ENCODE measurements around the gene CCRL2.

DNA sequence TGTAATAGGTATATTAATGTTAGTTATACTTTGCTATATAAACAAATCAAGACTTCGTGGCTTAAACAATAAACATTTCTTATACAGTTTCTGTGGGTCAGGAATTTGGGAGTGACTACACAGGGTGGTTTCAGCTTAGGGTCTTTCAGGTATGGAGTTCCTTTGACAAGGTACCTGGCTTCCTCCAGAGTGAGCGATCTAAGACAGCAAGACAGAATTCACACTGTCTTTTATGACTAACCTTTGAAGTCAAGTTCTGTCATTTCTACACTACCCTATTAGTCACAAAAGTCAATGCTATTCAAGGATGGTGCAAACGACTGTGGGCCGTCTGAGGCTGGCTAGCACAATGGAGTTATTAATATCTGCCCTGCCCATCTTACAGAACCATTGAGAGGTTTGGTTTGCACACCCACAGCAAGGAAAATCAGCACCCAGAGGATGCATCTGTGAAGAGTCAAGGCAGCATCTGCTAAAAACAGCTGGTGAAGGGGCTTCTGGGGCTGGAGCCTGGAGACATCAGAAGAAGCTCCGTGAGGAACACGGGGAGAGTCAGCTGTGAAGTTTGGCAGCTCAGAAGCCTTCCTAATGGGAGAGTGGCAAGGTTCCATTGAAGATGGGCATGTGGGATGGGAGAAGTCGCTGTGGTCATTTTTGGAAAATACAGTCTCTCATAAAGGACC lies 62.9 kb upstream of the XCR1 start:
- RRBS: no CpG with 5 or more reads among the region's 7 CpGs

- RRBS: no CpG with 5 or more reads among the region's 7 CpGs
Observed at GRCh38 chr3:46236020-46236703, 6.1 kb upstream of the CCR3 start.

DNA sequence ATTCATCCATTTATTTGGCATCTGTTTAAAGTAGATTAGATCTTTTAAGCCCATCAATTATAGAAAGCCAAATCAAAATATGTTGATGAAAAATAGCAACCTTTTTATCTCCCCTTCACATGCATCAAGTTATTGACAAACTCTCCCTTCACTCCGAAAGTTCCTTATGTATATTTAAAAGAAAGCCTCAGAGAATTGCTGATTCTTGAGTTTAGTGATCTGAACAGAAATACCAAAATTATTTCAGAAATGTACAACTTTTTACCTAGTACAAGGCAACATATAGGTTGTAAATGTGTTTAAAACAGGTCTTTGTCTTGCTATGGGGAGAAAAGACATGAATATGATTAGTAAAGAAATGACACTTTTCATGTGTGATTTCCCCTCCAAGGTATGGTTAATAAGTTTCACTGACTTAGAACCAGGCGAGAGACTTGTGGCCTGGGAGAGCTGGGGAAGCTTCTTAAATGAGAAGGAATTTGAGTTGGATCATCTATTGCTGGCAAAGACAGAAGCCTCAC lies 3.4 kb downstream of the CCR5 start:
- RRBS: no CpG with 5 or more reads among the region's 2 CpGs

DNA sequence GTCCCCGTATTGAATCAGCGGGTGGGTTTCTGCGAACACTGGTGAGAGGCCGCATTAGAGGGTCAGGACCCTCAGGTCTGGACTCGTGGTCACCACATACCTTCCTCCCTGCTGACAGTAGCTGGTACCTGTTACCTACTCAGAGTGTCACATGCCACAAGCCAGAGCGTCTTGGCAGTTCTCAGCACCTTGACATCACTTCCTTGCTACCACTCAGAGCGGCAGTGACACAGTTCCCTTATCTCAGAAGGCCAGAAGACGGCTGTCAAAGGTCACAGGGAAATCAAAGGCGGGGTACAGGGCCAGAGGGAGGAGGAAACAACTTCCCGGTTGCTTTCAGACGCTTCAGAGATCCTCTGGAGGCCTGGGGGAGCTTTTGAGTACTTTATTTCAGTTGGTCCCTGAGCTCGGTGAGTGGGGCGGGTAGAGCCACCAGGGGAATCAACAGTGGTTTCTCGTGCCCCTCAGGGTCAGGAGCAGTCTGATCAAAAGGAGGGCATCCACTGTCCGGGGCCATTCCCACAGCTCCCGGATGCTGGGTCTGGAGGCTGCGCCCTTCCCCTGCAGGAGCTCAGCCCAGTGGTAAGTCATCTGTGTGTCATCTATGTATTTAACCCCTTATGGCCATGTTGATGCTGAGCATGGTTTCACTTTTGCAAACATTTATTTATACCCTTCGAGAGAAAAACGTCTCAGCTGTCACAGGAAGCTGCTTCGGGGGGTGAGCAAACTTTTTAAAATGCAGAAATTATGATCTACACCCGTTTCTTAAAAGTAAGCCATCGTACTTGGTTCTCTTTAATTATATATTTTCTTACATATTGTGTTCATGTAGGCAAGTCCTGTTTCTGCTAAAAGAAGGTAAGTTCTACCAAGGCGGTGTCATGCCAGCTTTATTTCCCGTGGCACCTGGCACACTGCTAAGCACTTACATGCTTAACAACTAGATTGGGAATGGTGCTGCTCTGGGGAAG lies at the start of gene CCRL2:
Gene CCRL2 (plus strand): TSS at position 339 of the 974 bp plus-strand sequence.
- RRBS: no CpG with 5 or more reads among the region's 24 CpGs

DNA sequence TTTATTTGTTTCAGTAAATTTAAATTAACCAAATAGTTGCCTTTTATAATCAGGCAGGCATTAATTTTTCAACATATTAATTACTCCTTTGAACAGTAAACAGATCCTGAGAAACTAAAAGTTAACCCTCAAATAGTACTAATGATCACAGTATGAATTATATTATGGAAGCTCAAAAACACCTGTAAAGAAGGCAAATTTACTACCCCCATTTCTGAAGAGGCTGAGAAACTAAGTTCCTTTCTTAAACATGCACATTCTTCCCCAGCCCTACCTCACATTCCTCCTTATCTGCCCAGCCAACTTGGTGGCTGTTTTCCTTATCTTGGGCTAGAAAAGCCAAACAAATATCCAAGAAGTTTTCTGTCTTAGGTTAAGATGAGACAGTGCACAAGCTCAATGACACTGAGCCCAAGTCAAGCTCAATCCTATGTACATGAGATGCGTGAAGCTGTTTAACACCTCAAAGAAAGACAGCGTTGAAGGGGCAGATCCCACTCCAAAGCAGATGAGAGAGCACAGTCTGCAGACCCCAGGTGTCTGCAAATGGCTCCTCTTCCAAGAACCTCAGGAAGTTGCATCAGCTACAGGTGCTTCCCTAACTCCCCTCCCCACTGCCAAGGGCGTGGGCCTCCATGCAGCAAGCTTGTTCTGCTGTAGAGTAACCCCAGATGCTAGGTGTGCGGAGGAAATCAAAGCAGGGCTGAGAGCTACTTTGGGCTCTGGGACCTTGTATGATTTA lies 16.7 kb downstream of the LRRC2 start:
- RRBS: no CpG with 5 or more reads among the region's 4 CpGs

- RRBS: no CpG with 5 or more reads among the region's 11 CpGs
Observed at GRCh38 chr3:46861365-46862034, 1.7 kb downstream of the MYL3 start.

DNA sequence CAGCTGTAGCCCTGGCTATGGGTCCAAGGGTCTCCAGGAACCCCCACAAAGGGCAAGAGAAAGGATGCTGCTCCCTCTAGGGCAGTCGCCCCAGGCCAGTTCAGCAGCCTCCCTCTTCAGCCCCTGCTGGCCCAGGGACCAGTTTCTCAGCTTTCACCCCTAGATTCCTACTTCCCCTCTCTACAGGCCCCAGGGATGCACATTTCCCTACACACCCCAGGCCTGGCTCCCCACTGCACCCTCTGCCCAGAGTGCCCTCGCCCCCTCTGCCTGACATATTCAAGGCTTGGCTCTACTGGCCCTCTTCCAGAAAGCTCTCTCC lies 990 bp upstream of the MYL3 start:
- RRBS: no CpG with 5 or more reads among the region's 2 CpGs

DNA sequence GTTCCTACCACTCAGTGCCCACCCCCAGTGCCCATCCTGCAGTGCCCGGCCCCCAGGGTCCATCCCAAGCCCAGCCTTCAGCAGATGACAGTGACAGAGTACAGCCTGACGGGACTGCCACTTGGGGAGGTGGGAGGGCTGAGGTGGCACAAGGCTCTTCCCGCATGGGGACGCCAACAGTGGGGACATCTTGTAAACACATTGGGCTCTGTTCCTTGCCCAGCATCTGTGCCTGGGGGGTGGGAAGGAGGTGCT lies 1.4 kb upstream of the MYL3 start:
- RRBS: no CpG with 5 or more reads among the region's 4 CpGs

DNA sequence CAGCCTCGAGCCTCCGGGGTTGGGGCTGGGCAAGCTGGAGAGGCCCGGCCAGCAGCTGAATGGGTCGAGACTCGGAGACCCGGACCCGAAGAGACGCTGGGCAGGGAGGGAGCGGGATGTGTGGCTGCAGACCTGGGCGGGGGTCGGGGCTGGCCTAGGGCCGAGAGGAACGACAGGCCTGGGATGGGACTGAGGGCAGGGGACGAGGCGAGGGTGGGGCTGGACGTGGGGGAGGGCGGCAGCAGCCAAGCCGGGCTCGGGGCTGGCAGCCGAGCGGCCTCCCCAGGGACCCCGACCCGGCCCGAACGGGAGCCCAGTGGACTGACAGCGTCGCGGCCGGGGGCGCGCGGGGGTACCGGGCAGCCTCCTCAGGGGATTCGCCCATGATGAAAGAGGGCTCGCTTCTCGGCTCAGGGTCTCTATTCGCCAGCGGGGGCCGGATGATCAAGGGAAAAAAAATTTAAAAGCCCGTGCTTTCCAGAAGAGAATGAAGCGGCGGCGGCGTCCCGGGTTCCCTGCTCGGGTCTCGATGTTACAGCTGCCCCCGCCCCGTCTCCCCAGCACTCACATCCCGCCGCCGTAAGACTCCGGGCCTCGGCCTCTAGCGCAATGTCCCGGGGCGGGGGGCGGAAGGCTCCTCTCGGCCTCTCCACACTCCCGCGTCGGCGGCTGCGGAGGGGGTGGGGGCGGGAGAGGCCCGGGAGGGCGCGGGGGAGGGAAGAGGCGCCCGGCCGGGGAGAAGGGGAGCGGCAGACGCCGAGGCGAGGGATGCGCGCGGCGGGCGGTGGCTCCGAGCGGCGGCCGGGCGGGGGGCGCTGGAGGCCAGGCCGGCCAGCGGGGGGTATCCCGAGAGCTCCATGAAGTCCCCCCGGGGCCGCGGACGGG lies 4.2 kb downstream of the PTH1R start:
- RRBS: 15% methylated on average over 63 of the region's 93 CpGs

DNA sequence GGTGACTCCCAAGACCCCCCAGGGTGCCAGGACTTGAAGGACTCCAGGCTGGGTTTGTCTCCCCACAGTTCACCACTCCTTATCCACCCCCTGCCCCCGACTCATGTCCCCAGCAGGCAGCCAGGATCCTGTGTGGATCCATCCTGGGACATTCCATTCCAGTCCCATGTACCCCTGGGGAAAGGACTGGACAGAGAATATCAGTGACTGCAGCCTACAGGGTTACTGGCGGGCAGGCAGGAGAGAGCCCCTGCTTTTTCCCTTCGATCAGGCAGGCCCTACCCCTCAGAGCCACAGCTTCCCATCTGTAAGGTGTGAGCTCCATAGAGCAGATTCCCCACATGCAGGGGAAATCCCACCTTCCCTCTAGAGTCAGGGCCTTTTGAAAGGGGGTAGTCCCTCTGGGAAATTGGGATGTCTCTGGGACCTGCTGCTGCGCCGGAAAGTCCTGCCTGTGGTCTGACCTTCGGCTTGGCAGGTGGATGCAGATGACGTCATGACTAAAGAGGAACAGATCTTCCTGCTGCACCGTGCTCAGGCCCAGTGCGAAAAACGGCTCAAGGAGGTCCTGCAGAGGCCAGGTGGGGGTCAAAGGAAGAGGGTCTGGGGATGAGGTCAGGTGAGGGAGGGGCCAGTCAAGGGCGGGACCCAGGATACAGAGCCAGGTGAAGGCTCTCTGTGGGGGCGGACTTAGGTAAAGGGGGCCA lies 16.1 kb downstream of the PTH1R start:
- RRBS: no CpG with 5 or more reads among the region's 12 CpGs

GRCh38 chr3:46935254-46935990 lies 41.1 kb downstream of the CCDC12 start:
- RRBS: no CpG with 5 or more reads among the region's 5 CpGs

DNA sequence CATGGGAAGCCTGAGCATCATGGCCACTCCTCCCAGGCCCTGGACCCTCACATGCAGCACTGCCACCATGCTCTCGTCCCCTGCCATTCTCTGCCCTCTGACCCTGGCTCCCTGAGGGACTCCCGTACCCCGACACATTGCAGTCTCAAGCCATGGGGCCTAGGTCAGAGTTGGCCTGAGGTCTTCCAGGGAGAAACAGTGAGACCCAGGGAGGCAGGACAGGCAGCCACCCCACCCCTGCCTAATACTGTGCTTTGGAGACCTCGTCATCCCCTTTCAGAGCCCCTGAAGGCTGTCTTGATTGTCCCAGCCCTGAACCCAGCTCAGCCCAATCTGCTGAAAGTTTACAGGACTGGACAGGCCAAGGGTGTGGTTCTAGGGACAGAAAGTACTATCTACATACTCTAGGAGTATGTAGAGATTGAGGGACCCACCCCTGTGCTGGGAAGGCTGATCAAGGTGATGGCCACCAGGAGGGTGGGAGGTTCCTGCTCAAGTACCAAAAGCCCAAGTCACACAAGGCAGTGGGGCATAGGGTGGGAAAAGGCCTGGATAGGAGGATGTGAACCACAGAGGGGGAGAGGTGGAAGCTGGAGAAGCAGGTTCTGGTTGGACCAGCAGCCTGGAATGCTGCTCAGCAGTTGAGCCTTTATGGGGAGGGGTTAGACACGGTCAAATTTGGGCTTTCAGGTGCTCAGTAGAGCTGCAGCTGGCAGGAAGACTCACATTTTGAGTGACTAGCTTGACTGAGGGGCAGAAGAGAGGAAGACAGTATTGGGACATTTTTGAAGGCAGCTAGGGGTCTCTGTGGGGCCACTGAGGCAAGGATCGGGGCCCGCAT lies 6.6 kb downstream of the NBEAL2 start:
- RRBS: no CpG with 5 or more reads among the region's 7 CpGs

- RRBS: no CpG with 5 or more reads among the region's 25 CpGs
Observed at GRCh38 chr3:46997184-46998301, 18.1 kb downstream of the NBEAL2 start.

DNA sequence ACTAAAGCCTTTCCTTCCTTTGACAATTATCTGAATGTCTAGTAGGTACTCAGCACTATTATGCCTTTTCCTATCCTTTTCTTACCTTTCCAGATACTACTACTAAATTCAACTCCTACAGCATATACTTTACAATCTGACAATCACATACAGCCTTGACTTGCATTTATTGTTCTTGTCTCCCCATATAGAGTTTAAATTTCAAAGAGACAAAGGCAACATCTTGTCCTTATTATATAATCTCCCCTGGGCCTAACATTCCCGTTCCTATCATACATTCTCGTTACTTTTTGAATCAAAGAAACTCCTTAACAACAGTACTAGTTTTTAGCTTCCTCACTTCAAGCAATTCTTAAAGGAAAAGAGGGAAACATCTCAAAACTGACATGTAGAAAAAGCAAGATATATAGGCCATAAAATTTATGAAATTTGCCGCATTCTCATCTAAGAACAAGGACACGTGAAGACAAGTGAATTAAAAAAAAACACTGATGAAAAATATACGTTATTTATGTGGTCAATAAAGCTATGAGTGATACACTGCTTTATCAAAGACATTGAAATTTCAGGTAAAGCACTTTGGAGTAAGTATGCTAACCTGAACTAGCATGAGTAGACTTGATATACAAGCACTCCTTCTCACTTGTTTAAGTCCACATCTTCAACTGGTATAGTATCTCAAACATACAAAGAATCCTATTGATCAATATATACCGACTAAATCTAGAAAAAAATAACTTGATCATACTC lies 24.5 kb downstream of the SETD2 start:
- RRBS: no CpG with 5 or more reads among the region's 6 CpGs

DNA sequence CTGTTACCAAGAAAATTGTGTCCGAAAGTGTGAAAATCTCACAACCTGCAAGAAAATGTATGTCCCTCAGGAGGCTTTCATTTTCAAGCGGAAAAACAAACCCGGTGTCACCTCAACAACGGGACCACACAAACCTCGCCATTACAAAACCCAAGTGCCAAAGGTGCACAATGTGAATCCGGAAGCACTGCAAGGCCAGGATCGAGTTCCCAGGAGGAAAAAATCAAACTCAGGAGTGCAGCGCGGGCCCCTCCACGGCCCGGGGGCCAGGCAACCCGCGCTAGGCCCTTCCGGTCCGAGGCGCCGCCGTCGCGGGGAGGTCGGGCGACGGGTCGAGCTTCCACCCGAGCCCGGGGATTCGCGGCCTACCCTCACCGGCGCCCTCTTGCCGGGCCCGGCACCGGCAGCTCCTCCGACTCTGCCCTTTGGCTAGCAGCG lies 835 bp downstream of the SETD2 start:
- RRBS: 1% methylated on average over 25 of the region's 35 CpGs

- RRBS: no CpG with 5 or more reads among the region's 4 CpGs
Observed at GRCh38 chr3:47188057-47188256, 24.0 kb upstream of the SETD2 start.

GRCh38 chr3:47336474-47337060 lies 44.3 kb upstream of the PTPN23 start:
- RRBS: no CpG with 5 or more reads among the region's 17 CpGs

- RRBS: under 1% methylated on average over 14 of the region's 35 CpGs
Observed at GRCh38 chr3:47381329-47381801, 544 bp downstream of the PTPN23 start.

- RRBS: 60% methylated on average over 18 of the region's 34 CpGs
Observed at GRCh38 chr3:47417385-47417989, 36.7 kb downstream of the PTPN23 start.

DNA sequence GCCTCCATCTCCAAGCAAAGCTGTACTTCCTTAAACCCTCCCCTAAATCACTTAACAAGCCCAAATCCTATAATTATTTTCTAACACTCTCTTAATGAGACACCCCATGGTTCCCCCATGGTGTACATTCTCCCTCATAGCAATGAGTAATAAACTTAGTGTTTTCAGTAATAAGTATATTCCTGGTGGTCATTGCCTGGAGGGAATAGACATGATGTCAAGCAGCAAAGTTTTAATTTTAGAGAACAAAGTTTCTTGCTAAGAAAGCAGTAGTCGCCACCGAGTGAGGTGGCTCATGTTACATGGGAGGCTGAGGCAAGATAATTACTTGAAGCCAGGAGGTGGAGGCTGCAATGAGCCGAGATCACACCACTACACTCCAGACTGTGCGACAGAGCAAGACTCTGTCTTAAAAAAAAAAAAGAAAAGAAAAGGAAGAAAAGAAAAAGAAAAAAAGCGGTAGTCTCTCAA lies 2.3 kb upstream of the ELP6 start:
- RRBS: no CpG with 5 or more reads among the region's 5 CpGs

Measured in Ishikawa (cell line).